ENCODE measurements around the genes TPTE2 and LATS2.

DNA sequence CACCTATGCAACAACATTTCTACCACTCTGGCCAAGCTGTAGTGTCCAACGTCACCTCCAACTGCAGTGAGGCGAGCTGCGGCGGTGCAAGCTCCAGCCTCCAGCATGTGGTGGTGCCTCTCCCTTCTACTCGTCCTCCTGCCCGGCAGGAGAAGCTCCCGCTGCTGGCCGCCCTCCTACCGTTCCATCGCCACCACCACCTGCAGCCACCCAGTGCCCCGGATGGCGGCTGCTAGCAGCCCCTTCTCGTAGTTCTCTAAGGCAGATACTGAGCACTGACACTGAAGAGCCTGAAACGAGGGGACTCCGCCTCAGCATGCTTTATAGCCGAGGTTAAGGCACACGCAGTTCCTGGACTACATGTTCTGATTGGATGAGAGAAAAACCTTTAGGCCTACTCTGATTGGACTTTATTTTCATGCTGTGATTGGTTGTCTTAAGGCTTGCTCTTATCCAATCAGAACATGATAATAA is 63.6 kb downstream of the TUBA3C start:
- PRO-cap = no peak

- PRO-cap = no peak
Measured at GRCh38 chr13:19344588-19345423, 163.2 kb upstream of the TUBA3C start.

DNA sequence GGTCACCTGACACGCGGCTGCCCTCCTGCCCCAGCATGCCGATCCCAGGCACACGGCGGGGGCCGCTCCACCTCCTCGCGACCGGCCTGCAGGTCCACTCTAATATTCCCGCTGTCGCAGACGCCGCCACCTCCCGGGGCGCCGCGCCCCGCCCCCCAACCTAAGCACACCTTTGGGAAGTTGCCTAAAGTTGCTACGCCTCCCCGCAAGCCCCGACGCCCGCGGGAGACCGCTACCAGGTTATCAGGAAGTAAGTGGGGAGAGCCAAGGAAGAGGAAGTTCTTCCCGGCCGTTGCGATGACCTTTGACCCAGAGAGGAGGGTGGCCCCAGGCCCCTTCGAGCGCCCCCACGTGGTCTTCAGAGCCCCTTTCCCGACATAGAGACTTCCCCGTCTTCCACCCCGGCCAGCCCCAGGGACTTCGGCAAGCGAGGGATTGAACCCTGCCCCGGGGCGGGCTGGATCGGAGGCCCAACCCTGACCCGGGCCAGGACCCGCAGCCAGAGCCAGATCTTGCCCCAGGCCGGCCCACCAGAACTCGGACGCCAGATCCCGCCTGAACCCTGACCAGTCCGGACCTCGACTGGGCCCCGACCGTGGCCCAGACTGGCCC is at the start of gene TPTE2:
Gene TPTE2 (minus strand): TSS at position 269 of the 612 bp plus-strand sequence.
- PRO-cap = no peak

GRCh38 chr13:19772139-19772743 is 10.5 kb downstream of the PSPC1 start:
- PRO-cap = no peak

DNA sequence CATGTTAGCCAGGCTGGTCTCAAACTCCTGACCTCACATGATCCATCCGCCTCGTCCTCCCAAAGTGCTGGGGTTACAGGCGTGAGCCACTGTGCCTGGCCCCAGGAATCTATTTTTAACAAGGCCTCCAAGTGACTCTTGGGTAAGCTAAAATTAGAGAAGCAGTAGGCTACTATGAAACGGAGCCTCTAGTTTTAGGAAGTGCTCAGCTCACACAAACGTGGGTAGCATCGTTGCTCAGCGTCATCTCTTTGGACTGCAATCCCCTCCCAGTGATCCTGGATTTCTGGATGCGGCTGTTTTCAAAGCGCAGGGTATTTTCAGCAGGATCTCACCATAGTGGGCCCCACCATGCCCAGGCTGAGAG is 34.3 kb downstream of the GJA3 start:
- PRO-cap = no peak

DNA sequence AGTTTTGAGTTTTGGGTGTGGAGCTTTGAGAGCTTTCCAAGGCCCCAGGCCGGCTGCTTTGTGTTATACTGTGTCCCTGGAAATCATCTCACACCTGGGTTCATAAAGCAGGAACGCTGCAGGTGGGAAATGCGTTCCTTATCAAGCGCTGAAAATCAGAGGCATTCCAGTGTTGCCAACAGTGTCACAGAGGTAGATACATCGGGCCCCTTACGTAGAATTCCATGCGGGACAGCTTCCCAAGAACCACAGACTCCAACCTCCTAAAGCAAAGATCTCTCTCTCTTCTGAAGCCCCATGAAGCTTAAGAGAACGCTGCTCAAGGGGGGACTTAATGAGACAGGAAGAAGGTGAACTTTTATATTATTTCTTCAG is 23.2 kb downstream of the GJA3 start:
- PRO-cap = no peak

GRCh38 chr13:20141475-20141830 is 19.4 kb downstream of the GJA3 start:
- PRO-cap = no peak

DNA sequence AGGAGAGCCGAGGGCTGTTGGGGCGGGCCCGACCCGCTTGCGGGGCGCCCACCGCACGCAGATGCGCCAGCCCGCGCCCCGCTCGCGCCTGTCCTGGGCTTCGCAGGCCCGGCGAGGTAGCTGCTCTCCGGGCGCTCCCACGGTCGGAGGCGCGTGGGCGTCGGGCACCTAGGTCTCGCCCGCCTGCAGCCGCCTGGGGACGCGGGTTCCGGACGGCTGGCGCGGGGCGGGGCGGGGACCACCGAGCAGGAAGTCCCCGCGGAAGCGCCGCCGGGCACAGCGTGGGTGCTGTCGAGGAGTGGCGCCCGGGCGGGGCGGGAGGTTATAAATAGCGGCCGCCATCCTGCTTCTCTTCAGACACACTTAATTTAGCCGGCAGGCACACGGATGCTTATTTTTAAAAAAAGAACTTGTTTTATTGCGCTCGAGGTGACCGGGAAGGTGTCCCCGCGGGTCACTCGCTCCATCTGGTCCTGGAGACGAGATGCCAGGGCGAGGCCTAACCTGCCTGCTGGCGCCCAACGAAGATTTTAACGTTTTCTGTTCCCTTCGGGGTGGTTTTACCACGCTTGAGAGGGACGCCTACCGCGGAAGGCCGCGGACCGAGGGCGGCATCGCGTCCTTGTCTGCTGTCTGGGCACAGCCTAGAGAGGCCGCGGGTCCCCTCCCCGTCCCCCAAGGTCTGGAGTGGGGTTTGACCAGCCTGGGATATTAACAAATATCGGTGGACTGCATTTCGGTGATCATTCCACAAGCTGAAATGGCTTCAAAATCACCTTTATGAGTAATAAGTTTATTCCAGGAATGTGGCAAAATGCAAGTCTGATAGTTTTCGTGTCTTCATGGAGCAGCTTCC is 724 bp upstream of the GJA3 start:
- PRO-cap = no peak

- PRO-cap = unidirectional peak, plus-strand start at chr13:20301464; unidirectional peak, plus-strand start at chr13:20301532
Measured at GRCh38 chr13:20301287-20301758, 69.2 kb upstream of the GJB6 start.

DNA sequence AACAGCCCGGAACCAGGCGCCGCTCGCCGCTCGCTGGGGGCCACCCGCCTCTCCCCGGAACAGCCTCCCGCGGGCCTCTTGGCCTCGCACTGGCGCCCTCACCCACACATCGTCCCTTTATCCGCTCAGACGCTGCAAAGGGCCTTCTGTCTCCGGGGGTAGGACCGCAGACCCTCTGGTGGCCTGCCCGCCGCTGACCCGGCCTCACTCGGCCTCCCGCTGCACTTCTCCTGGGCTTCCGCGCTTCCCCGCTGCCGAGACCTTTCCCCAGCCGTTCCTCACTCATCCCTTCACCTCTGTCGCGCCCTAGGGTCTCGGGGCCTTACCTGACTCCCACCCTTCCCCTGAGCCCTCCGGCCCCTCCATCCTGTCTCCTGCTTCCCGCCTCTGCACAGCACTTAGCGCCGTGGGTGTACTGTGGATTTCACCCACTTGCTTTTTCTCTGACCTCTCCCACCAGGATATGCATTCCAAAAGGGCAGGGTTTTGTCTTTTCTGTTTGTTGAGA is 69.7 kb upstream of the GJB6 start:
- PRO-cap = unidirectional peak, minus-strand start at position 91 of the sequence; unidirectional peak, minus-strand start at position 229 of the sequence; unidirectional peak, minus-strand start at position 465 of the sequence

DNA sequence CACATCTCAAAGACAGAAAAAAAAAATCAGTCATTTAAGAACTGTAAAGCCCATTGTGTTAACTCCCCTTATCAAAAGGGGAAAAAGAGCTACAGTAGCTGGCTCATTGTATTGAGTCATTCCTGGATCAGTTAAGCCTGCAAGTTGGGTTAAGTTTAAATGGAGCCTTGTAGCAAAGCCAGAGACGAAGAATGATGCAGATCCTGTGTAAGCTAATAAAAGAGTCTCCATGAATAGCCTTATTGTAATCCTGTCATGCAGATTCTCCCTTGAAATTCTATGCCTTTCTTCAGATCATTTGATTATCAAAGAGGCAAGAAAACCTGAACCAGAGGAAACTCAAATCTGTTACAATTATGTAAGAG is 83.8 kb downstream of the CRYL1 start:
- PRO-cap = no peak

GRCh38 chr13:20974579-20975654 is 72.4 kb upstream of the XPO4 start:
- PRO-cap = no peak

DNA sequence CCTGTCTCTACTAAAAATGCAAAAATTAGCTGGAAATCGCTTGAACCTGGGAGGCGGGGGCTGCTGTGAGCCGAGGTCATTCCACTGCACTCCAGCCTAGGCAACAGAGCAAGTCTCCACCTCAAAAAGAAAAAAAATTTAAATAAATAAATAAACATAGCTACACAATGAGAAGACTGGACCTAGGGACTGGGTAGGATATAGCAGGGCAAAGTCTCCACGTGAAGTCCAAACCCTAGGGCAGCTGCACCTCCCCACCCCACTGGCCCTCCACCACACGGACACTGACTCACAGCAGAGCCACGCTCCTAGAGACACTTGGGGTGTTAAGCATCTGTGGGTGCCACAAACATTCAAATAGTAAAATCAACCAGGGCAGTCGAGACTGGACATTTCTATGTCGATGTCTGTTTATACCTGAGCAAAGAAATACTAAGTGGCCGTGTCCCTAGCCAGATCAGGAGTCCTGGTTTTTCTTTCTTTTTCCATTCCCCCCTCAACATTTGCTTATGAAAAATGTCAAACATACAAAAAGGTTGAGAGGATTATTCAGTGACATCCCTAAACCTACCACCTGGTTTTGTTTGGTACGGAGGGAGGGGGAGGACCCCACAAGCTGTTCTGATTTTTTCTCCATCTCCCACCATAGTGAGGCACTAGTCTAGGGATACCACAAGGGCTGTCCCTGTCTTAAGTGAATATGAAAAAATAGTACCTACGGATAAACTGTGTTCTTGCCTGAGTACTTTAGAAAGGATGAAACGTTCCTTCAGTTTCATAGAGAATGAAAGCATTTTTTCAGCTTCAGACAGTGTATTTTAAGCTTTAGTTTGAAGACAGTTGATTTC is 6.9 kb downstream of the LATS2 start:
- PRO-cap = no peak

- PRO-cap = bidirectional peak, plus-strand start at chr13:21061034, minus-strand start at chr13:21061308; bidirectional peak, plus-strand start at chr13:21061737, minus-strand start at chr13:21061549
Measured at GRCh38 chr13:21060977-21061640, at the start of gene LATS2. Gene LATS2 (minus strand): TSS chr13:21061586.

GRCh38 chr13:21671294-21671775 is 462 bp downstream of the FGF9 start:
- PRO-cap = no peak

DNA sequence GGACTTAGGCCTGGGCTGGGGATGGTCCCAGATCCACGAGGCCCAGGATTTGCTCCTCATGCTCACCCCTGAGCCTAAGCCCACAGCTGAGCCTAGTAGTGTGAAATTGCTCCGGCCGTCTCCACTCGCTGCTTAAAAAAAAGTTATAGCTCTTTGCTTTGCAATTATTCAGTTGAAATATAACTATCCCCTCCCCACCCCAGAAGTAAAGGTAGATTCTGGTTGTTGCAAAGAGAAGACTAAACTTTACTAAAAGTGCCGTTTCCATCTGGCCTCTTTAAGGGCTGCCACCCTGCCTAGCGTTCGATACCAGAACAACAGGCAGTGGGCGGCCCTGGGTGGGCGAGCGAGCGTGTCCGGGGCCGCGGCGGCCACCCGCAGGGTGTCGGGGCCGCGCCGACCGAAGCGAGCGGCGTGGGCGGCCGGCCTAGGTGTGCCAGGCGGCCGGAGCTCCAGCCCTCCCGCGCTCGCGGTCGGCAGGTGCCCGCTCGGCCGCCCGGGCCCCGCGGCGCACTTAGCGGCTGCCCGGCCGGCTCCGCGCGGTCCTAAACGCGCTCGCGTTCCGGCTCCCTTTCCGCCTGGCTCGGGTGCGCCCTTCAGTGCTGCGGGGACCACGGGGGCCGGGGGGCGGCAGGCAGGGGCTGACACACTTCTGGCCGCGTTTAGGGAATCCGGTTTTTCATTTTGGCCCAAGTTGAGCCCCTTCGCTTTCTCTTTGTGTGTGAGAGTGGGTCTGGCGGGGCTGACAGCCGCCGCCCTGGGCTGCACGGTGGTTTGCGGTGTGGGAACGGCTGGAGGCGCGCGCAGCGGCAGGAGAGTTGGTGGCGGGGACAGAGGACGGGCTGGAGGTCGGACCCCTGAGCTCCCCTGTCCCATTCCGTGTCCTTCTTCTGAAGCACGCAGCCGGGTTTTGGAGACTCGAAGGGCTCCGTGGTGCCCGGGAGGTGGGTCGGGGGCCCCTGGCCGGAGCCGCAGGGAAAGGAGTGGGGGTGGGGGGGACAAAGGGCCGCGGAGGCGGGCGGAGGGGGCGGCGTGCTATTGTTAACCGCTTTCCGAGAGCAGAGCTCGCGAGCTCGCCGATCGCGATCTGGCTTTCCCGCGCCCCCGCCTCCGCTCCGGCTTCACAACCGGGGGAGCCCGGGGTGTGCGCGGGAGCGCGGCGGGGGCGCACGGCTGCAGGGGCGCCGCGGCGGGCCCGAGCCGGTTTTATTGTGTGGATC is 2.9 kb downstream of the FGF9 start:
- PRO-cap = unidirectional peak, plus-strand start at position 309 of the sequence; unidirectional peak, plus-strand start at position 599 of the sequence; unidirectional peak, plus-strand start at position 817 of the sequence; unidirectional peak, plus-strand start at position 1,124 of the sequence

DNA sequence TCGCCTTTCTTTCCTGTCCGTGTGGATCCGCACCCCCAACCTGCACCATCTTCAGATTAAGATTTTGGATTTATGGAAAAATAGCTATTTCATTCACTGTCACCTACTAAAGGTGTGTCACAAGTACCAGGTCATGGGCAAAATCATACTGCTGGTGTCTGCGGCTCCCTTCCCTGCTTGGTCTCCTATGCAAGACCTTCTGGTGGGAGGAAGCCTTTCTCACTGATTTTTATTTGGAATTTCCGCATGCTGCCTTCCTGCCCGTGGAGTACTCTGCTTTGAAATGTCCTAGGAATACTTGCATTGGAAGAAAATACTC is 539.9 kb downstream of the FGF9 start:
- PRO-cap = unidirectional peak, minus-strand start at position 204 of the sequence

GRCh38 chr13:22745154-22745437 is 435.7 kb upstream of the SGCG start:
- PRO-cap = no peak

GRCh38 chr13:23183245-23183642 is 2.5 kb downstream of the SGCG start:
- PRO-cap = no peak

GRCh38 chr13:23578435-23579031 is 8.3 kb downstream of the TNFRSF19 start:
- PRO-cap = no peak

Data from endothelial cell (in vitro differentiated cells).